ENCODE measurements around the genes HMX1 and FAM90A26.

- PRO-cap, 7 experiments: peak in 1 of 7 experiments; most common plus-strand start chr4:8320133 (in 1)
- RAMPAGE, long total RNA, 2 experiments: no peak in any of the 2 experiments
Observed at GRCh38 chr4:8319934-8320391, 50.4 kb downstream of the HTRA3 start.

GRCh38 chr4:8402546-8403141 lies 37.9 kb downstream of the ACOX3 start:
- PRO-cap, 7 experiments: no peak in any of the 7 experiments
- RAMPAGE, long total RNA, 2 experiments: no peak in any of the 2 experiments

- PRO-cap, 7 experiments: no peak in any of the 7 experiments
- RAMPAGE, long total RNA, 2 experiments: no peak in any of the 2 experiments
Observed at GRCh38 chr4:8442798-8443418, 2.3 kb downstream of the TRMT44 start.

DNA sequence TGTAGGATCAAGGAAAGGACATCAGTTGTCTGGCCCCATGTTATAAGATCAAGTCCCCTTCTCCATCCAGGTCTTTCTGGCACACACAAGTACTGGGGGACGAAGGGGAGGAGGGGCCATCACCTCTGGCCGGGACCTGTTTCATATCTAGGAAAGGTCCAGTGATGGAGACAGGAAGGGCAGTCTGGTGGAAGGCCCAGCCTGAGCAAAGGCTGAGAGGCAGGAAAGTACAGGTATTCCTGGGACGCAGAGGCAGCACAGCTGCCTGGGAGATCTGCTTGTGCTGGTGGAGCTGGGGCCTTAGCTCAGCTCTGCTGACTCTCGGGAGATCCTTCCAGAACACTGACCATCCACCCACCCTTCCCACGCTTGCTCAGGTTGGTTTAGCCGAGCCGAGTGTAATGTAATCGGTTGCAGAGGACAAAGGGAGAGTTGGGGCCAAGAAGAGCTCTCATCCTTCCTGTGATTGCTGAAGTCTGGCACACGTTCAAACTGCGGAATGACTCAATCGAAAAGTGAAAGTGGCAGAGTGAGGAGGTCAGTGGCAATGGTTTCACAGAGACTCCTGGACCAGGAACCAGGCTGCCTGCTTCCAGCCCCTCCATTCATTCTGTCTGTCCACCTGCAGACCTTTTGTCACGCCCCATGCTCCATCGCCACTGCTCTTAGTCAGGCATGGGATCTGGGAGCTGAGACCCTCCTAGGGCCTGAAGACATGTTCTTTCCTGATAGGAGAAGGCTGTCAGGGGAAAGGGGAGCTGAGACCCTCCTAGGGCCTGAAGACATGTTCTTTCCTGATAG lies 43.1 kb upstream of the GPR78 start:
- PRO-cap, 7 experiments: no peak in any of the 7 experiments
- RAMPAGE, long total RNA, 2 experiments: no peak in any of the 2 experiments

- PRO-cap, 7 experiments: no peak in any of the 7 experiments
- RAMPAGE, long total RNA, 2 experiments: no peak in any of the 2 experiments
Observed at GRCh38 chr4:8558443-8558938, 21.7 kb upstream of the GPR78 start.

DNA sequence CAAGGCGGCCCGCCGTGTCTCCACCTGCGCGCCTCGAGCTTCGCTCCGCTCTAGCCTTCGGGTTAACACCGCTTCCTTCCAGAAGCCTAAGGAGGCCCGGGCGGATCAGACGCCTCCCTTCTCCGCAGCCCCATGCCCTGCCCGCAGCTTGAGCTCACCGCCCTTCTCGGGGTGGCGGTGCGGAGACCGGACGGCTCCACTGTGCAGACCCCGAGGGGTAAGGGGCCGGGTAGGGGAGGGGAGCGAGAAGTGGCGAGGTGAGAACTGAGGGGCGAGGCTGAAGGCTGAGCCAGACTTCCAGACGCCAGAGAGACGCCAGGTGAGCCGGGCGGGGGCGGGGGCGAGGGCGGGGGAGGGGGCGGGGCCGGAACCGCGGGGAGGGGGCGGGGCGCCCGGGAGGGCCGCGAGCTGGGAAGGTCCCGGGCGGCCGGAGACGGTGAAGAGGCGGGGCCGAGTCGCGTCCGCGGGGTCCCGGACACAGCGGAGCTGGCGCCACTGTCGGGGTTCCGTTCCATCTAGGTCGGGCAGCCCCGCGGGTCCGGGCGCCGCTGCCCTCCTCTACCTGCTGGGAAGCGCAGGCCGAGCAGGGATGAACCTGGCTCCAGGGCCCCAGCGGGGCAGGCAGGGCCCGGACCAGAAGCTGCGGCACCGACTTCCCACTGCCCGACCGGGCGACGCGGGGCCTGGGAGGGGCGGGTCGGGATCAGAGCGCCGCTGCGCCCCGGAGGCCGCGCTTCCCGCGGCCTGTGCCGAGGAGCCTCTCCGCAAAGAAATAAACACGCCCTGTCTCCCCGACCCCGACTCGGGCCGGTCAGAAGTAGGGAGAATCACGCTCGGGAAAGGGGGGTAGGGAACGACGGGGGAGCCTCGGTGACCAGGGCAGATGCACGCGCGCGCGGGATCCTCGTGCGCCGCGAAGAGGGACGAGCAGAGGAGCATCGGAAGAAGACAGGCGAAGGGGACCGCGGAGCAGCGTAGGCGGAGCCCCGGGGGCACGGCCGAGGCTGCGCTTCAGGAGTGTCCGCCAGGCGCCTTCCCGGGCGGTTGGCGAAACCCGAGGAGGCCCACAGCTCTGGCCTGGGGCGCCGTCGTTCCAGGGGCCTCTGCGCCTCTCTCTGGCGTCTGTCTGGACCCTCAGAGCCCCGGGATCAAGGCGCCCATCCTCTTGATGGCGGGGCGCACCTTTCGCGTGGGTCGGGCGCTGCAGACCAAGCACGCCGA lies 10.6 kb downstream of the HMX1 start:
- PRO-cap, 7 experiments: no peak in any of the 7 experiments
- RAMPAGE, long total RNA, 2 experiments: no peak in any of the 2 experiments

GRCh38 chr4:8871713-8872399 lies at the start of gene HMX1:
Gene HMX1, minus strand, starts transcription at chr4:8871839.
- PRO-cap, 7 experiments: no peak in any of the 7 experiments
- RAMPAGE, long total RNA, 2 experiments: no peak in any of the 2 experiments

GRCh38 chr4:8956178-8956597 lies 84.5 kb upstream of the HMX1 start:
- PRO-cap, 7 experiments: peak in 1 of 7 experiments; most common plus-strand start chr4:8956443 (in 1)
- RAMPAGE, long total RNA, 2 experiments: no peak in any of the 2 experiments

DNA sequence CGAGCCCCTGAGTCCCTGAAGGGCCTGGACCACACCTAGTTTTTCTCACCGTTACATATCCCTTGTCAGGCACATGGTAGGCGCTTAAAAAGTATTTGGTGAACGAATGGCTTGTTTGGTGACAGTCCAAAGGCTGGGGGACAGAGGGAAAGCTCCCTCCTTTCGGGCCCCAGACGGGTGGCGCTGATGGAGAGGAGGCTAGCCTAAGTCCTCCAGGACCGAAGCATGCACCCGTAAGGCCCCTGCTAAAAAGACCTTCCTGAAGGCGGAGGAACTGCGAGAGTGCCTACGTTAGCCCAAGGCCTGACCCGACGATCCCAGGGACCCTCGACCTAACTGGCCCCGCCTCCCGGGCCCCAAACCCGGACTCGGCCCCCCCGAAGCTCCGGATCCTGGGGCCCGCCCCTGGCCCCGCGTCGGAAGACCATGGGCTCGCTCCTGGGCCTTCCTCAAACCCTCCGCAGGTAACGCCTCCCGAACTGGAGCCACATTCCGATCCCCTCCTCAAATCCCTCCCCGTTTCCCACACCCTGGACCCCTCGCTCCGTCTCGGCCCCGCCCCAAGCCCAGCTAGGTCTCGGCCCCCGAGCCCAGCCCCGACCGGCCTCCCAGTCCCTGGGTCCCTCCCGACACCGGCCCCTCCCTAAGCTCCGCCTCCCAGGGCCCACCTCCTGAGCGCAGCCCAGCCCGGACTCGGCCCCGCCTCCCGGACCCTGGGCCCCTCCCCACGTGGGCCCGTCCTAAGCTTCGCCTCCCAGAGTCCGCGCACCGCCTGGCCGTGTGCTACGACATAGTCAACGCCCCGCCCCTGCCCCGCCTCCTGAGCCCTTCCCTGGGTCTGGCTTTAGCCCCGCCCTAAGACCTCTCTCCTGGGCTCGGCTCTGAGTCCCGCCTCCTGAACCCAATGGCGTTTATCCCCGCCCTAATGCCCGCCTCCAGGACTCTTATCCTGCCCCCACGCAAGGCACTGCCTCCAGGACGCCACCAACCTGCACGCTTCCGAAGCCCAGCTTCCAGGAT lies 17.9 kb upstream of the FAM90A26 start:
- PRO-cap, 7 experiments: peak in 7 of 7 experiments; most common plus-strand start position 390 of the sequence (in 1); most common minus-strand start position 617 of the sequence (in 7)
- RAMPAGE, long total RNA, 2 experiments: start-site peak on the minus strand in 2 of 2 experiments, centred at positions 313 to 516 of the sequence, 19 to 64 reads per replicate

DNA sequence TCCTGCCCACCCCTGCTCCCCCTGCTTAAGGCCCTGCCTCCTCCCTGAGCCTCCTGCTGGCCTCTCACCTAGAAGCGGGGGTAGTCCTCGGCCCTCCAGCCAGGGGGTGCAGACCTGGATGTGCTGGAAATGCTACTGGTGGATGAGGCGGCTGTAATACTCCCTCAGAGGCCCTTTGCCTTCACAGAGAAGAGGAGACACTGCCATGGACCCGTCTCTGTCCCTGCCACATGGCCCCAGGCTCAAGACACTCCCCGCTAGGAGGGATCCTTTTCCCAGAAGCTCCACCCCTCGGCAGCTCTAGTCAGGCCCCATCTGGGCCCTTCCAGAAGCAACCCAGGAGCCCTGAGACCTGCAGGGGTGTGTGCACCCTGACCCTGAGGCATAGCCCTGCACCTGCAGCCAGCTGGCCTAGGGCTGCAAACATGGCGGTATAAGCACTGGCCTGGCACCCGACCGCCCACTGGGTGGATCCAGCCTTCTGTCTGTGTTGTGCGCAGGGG lies at the start of gene FAM90A26:
FAM90A26 (plus strand) TSS at position 318 of the 503 bp plus-strand sequence.
- PRO-cap, 7 experiments: no peak in any of the 7 experiments
- RAMPAGE, long total RNA, 2 experiments: no peak in any of the 2 experiments

- PRO-cap, 7 experiments: peak in 7 of 7 experiments; most common plus-strand start chr4:10019106 (in 4); most common minus-strand start chr4:10019381 (in 3)
- RAMPAGE, long total RNA, 2 experiments: start-site peak on the minus strand in 2 of 2 experiments, at chr4:10019004-10019397 at its widest, 6 to 14 reads per replicate
Observed at GRCh38 chr4:10018562-10019492, 2.5 kb downstream of the SLC2A9 start.

- PRO-cap, 7 experiments: no peak in any of the 7 experiments
- RAMPAGE, long total RNA, 2 experiments: no peak in any of the 2 experiments
Observed at GRCh38 chr4:10023744-10024164, 2.5 kb upstream of the SLC2A9 start.

GRCh38 chr4:10057358-10057646 lies 36.0 kb upstream of the SLC2A9 start:
- PRO-cap, 7 experiments: no peak in any of the 7 experiments
- RAMPAGE, long total RNA, 2 experiments: no peak in any of the 2 experiments

DNA sequence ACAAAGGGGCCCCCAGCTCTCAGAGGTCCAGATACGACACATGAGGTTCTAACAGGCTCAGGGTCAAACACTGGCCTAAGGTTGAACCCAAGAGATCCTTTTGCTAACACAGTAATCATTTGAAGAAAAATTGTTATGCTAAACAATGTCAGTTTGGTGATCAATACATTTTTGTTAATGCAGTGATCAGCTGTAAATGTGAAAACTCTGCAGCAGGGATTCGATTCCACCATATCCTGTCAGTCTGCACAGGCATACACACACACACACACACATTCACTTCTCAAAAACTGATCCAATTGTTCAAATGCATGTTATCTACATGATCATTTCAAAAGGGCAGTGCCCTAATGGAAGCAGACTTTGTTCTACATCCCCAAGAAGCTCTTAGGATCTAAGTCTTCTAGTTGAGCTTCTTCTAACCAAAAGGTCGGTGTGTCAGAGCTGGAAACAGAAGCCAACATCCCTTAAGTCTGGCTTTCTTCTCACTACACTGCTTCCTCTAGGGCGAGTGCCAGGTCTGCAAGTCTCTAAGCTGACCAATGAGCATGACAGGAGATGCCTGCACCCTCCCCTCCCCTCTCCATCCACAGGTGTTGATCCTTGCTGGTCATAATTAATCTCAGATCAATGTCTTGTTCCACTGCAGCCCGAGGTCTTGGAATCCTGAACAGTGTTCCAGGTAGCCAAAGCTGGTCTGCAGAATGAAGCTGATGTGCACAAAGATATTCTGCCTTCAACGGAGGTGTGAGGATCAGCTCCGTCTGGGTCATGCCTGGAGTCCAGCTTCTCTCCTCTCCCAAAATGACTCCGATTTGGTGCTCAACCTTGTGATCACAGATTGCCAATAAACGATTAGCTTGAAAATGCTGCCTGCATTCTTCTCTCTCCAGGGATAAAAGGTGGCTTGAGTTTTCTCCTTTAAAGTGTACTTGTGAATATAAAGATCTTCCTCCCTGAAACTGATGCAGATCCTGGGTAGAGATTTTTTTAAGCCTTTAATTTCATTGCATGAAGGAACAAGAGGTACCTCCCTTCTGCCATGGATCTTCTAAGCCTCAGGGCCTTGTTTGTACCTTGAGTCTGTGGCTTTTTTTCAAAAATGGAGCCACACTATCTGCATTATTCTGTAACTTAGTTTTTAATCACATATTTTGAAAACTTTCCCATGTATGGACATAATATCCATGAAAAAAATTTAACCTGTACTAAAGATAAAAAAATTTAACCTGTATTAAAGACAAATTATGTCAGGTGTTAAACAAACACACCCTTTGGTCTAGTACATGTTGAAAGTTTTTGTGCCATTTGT lies 44.0 kb downstream of the WDR1 start:
- PRO-cap, 7 experiments: no peak in any of the 7 experiments
- RAMPAGE, long total RNA, 2 experiments: no peak in any of the 2 experiments

- PRO-cap, 7 experiments: no peak in any of the 7 experiments
- RAMPAGE, long total RNA, 2 experiments: no peak in any of the 2 experiments
Observed at GRCh38 chr4:10074248-10075638, 41.9 kb downstream of the WDR1 start.

GRCh38 chr4:10120877-10121425 lies 4.4 kb upstream of the WDR1 start:
- PRO-cap, 7 experiments: no peak in any of the 7 experiments
- RAMPAGE, long total RNA, 2 experiments: no peak in any of the 2 experiments

DNA sequence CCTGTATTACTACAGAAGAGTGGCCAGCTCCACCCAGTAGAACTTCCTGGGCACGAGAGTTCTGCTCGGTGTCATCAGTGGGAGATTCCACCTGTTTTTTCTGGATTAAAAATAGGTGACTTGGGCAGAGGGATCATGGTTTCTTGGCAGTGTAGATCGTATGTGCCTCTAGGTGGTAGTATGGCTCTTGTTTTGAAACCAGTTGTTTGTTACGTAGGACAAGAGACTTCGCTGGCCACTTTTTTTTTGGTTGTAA lies 43.6 kb upstream of the WDR1 start:
- PRO-cap, 7 experiments: no peak in any of the 7 experiments
- RAMPAGE, long total RNA, 2 experiments: no peak in any of the 2 experiments

DNA sequence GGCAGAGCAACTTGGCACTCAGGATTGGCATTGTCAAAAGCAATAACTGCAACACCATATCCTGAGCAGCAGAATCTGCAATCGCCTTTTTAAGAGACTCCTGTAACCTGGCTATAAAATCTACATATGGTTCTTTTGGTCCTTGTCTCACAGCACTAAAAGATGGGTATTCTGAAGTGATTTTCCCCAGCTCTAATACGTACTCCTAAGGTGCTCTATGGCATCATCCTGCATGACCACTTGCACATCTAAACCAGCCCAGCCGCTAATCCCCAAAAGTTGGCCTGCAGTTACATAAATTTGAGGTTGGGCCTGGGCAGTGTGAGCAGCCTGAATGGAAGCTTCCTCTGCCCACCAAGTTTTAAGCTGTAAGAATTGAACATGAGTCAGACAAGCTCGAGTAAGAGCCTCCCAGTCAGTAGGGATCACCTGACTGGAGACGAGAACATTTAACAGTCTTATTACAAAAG lies 56.3 kb upstream of the WDR1 start:
- PRO-cap, 7 experiments: no peak in any of the 7 experiments
- RAMPAGE, long total RNA, 2 experiments: no peak in any of the 2 experiments

DNA sequence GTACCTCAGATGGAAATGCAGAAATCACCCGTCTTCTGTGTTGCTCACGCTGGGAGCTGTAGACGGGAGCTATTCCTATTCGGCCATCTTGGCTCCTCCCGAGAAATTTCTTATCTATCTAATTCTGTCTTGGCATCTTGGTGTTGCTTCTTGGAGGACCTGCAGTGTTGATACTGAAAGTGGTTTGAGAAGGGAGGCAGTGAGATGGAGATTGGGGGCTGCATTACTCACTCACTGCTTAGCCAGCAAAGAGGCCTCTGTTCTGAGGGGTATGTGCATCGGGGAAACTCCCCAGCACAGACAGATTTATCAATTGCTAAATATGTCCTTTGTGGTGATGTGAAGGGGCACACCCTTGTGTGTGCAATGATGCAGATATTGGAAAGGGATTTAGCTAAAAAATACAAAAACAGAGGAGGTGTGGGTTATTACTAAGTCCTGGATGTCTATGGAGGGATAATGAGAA lies 279.1 kb downstream of the HS3ST1 start:
- PRO-cap, 7 experiments: no peak in any of the 7 experiments
- RAMPAGE, long total RNA, 2 experiments: no peak in any of the 2 experiments

DNA sequence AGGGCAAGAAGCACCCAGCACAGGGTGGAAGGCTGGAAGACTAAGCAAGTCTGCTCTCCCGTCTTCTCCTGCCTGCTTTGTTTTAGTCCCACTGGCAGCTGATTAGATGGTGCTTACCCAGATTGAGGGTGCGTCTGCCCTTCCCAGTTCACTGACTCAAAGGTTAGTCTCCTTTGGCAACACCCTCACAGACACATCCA lies 157.4 kb downstream of the HS3ST1 start:
- PRO-cap, 7 experiments: no peak in any of the 7 experiments
- RAMPAGE, long total RNA, 2 experiments: no peak in any of the 2 experiments